Epidermal melanocyte (primary cell): ENCODE data around the gene INSR.

DNA sequence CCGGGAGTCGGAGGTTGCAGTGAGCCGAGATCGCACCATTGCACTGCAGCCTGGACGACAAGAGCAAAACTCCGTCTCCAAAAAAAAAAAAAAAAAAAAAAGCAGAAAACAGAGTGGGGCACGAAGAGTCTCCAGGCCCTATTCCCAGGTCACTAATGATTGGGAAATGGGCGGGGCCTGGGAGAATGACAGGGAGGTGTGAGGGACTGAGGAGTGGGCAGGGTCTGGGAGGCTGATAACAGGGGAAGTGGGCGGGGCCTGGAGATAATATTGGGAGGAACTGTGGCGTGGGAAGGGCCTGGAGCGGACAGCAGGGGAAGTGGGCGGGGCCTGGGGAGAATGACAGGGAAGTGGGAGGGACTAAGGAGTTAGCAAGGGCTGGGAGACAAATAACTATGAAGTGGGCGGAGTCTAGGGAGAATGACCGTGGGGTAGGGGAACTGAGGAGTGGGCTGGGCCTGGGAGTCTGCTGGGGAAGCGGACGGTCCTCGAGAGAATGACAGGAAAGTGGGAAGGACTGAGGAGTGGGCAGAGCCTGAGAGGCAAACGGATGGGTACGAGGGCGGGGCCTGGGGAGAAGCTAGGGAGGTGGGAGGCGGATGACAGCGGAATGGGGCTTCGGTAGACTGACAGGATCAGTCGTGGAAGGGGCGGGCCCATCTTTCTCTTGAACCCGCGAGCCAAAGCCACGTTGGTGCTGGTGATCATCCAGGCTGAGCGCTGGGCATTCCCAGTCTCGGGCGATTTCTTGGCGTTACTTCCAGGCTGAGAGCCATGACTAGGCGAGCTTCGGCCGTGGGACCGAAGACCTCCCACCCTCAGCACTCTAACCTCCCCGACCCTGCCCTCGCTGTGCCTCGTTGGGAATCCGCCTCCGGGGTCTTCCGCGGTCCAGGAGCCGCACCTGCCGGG lies 14.0 kb upstream of the TUBB4A start:
- RRBS = no CpG with 5 or more reads among the region's 45 CpGs

GRCh38 chr19:6519189-6519628 lies 11.6 kb upstream of the TNFSF9 start:
- RRBS = no CpG with 5 or more reads among the region's 8 CpGs

DNA sequence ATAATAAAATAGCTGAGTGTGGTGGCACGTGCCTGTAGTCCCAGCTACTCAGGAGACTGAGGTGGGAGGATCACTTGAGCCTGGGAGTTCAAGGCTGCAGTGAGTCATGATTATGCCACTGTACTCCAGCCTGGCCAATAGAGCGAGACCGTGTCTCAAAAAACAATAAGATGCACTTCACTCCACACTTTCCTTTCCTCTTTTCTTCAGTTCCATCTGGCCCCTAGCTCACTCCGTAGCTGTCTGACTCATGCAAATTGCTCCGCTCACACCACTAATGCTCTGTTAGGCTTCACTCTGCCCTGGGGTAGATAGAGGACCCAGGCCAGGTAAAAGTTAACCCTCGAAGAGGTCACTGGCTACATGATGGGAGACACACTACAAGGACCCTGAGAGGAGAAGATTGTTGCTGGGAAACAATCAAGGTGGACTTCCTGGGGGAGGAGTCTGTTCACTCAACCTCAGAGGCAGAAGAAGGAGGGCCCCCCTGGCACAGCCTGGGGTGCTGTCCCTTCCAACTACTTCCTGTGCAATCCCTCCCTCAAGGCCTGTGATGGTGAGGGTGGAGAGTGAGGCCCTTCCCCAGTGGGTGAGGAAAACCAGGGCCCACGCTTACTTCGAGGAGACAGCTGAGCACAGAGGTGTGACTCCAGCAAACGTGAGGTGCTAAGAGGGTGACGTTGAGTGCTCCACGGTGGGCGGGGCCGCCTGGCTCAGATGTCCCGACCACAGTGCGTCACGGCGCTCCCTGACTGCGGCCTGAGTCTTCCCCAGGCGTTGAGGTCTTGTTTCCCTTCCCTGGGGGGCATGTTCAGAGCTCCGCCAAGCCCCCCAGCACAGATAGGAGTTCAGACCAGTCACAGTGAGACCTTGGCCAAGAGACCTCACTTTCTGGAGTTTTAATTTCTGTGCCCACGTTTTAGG lies 8.8 kb upstream of the TNFSF9 start:
- RRBS = no CpG with 5 or more reads among the region's 21 CpGs

DNA sequence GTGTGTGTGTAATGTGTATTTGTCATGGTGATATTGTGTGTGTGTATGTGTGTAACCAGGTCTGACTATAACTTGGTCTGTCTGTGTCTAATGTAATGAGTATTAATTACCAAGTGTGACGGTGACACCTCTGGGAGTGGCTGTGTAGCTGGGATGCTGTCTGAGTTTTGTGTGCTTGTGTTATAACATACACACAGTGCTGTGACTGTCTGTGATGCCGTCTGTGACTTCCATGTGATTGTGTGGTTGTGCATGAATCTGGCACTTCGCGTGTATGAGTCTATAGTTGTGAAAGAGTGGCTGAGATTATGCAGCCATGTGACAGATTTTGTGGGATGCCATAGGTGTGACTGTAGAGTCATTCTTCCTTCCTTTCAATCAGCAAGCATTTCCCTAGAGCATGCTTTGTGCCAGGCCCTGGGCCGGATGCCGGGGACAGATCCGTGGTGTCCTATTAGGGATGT lies 6.5 kb downstream of the TNFSF14 start:
- RRBS = no CpG with 5 or more reads among the region's 7 CpGs

GRCh38 chr19:6686378-6686944 lies 16.5 kb upstream of the TNFSF14 start:
- RRBS = no CpG with 5 or more reads among the region's 8 CpGs

- RRBS = 53% methylated on average over 3 of the region's 24 CpGs
Measured at GRCh38 chr19:6707338-6707801, 13.1 kb downstream of the C3 start.

GRCh38 chr19:6738411-6739393 lies 778 bp upstream of the TRIP10 start:
- RRBS = 0% methylated on average over 2 of the region's 28 CpGs

GRCh38 chr19:6742888-6743227 lies 3.4 kb downstream of the TRIP10 start:
- RRBS = no CpG with 5 or more reads among the region's 10 CpGs

GRCh38 chr19:6802306-6802991 lies 29.9 kb downstream of the VAV1 start:
- RRBS = 8% methylated on average over 2 of the region's 9 CpGs

- RRBS = 3% methylated on average over 42 of the region's 128 CpGs
Measured at GRCh38 chr19:7293712-7294706, at the start of gene INSR. Gene INSR, minus strand, starts transcription at chr19:7294414.

DNA sequence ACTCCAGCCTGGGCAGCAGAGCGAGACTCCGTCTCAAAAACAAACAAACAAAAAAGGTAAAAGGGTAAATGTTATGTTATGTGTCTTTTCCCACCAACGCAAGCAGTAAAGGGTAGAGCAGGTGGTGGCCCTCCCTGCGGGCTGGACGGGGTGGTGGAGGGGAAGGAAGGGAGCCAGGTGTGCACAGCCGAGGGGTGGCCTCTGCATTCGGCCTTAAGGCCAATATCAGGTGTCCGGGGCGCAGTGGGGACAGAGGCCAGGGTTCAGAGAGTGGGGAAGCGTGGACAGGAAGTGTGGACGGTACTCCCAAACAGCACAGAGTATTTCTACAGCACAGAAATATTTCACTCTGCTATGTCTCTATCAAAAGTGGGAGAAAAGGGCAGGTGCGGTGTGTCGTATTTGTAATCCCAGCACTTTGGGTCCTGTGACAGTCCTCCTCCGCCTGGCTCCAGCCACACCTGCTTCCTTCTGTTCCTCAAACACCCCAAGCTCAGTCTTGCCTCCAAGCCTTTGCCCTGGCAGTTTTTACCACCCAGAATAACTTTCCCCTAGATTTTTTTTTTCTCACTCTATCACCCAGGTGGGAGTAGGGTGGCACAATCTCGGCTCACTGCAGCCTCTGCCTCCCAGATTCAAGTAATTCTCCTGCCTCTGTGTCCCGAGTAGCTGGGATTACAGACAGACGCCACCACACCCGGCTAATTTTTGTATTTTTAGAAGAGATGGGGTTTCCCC lies 3.8 kb upstream of the ARHGEF18 start:
- RRBS = no CpG with 5 or more reads among the region's 18 CpGs

DNA sequence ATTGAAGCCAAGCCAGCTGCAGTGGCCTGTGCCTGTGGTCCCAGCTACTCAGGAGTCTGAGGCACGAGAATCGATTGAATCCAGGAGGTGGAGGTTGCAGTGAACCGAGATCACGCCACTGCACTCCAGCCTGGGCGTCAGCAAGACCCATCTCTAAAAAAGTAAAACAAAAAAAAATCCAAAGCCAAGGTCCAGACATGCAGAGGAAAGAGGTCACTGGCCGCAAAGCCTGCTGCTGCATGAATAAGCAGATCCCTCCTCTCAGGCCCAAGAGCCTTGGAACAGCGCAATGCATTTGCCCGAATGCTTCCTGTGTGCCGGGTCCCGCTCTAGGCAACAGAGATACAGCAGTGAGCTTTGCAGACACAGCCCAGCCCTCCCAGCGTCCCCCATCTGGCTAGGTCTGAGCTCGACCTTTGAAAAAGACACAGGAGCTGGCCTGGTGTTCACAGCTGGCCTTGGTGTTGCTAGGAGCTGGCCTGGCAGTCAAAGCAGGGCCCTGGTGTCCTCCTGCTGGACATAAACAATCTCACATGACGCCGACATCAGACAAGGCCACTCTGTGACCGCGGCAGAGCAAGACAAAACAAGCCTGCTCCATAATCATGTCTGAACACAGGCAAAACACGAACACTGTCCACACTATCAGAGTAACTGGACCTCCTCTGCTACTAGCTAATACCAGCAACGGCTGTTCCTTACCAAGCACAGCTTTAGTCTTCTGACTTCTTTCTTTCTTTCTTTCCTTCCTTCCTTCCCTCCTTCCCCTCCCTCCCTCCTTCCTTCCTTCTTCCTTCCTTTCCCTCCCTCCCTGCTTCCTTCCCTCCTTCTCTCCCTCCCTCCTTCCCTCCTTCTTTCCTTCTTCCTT lies 2.9 kb upstream of the TEX45 start:
- RRBS = no CpG with 5 or more reads among the region's 18 CpGs

DNA sequence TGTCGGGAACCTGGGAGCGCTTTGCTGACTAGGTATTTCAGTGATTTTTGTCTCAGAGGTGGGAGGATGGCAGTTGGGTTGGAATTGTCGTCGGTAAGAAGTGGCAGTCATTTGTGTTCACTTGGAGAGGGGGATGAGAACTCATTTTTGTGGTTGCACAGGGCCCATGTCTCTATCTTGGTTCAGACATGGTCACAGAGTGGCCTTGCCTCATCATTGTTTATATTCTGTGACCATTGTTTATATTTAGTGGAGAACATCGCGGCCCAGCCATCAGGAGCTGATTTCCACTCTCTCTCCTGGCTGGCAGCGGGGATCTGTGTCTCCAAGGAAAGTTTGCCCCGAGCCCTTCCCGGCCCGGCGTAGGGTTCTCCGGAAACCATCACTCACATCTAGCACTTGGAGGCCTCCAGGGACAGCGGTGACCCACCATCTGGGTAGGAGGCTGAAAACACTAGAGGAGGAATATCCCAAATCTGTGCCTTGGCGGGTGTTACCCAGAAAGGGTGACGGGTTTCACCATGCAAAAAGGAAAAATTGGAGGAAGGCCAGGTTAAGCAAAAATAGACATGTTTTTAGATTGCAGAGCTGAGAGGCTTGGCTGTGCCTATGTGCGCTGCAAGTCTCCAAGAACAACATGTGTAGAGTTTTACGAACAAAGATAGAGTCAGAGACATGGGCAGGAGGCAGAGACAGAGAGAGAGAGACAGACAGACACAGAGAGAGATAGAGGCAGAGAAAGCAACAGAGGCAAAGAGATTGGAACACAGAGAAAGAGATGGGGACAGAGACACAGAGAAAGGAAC lies 730 bp upstream of the ZNF358 start:
- RRBS = no CpG with 5 or more reads among the region's 17 CpGs

- RRBS = 98% methylated on average over 7 of the region's 49 CpGs
Measured at GRCh38 chr19:7519054-7519793, 3.2 kb upstream of the MCOLN1 start.

GRCh38 chr19:7520773-7521112 lies 1.7 kb upstream of the MCOLN1 start:
- RRBS = 58% methylated on average over 8 of the region's 9 CpGs

GRCh38 chr19:7523322-7523788 lies 931 bp downstream of the MCOLN1 start:
- RRBS = no CpG with 5 or more reads among the region's 5 CpGs

GRCh38 chr19:7534396-7534833 lies 1.1 kb upstream of the PNPLA6 start:
- RRBS = 1% methylated on average over 9 of the region's 17 CpGs

DNA sequence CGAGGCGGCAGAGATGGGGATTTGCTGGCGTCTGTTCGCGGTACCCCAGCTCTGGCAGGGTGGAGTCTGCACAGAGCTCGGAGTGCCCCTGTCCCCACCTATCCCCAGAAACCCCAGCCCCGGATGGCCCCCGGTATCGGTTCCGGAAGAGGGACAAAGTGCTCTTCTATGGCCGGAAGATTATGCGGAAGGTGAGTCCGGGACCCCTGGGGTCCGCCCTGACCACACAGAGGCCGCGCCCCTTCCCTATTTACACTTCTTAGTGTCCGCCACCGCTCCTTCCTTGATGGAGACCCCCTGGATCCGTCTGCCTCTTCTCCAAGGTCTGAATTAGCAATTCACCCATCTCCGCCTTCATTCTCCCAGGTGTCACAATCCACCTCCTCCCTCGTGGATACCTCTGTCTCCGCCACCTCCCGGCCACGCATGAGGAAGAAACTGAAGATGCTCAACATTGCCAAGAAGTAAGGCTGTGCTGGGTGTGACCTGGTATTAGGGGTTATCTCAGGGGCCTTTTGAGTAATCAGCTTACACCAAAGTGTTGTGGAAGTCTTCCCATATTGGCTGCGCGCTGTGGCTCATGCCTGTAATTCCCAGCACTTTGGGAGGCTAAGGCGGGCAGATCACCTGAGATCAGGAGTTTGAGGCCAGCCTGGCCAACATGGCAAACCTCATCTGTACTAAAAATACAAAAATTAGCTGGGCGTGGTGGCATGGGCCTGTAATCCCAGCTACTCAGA lies 736 bp downstream of the PNPLA6 start:
- RRBS = 0% methylated on average over 2 of the region's 28 CpGs

GRCh38 chr19:7668522-7668979 lies 298 bp upstream of the RETN start:
- RRBS = no CpG with 5 or more reads among the region's 5 CpGs

GRCh38 chr19:7799735-7800461 lies 30.1 kb upstream of the EVI5L start:
- RRBS = no CpG with 5 or more reads among the region's 31 CpGs